ENCODE measurements around the genes LCN15 and TMEM141.

DNA sequence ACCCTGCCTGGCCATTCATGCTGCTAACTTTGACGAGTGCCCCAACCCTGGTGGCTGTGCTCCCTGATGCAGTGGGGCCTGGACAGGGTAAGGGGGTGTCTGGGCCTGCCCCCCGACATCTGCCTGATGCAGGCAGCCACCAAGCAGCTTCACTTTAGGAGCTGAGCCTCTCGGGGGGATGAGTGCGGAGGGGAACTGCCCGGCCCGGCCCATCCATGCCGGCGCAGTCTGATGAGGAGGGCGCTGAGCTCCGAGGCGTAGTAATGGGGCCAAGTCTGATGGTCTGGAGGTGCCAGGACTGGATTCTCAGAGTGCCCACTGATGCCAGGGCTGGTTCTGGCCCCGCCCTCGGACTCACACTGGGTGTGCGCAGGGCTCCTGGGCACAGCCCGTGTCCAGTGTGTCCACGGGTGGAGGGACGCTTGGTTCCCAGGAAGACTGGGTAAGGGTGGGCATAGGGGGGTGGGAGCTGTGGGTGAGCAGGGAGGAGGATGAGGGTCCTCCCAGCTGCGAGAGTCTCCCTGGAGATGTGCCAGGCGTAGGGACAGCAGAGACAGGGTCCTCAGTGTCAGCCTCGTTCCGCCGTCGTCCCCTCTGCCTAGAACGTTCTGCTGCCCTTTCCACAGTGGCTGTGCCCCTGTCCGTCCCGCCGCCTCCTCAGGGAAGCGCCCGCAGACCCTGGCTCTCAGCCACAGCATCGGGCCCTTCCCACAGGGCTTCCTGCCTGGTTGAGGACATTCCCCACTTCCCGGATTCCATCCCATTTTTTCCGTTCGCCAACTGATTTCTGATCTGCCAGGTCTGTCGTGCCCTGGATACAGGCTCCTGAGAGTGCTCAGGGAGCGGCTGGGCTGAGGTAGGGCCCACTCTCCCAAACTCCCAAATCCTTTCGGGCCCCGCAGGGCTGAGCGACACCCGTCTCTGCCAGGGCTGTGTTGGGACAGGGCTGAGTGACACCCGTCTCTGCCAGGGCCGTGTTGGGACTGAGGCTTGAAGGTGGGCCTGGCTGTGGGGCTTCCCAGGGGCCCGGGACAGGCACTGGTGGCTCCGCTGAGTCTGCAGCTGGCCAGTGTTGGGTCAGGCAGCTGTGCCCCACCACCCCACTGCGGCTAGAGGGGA is 16.2 kb downstream of the DNLZ start:
- PRO-cap, result no peak

DNA sequence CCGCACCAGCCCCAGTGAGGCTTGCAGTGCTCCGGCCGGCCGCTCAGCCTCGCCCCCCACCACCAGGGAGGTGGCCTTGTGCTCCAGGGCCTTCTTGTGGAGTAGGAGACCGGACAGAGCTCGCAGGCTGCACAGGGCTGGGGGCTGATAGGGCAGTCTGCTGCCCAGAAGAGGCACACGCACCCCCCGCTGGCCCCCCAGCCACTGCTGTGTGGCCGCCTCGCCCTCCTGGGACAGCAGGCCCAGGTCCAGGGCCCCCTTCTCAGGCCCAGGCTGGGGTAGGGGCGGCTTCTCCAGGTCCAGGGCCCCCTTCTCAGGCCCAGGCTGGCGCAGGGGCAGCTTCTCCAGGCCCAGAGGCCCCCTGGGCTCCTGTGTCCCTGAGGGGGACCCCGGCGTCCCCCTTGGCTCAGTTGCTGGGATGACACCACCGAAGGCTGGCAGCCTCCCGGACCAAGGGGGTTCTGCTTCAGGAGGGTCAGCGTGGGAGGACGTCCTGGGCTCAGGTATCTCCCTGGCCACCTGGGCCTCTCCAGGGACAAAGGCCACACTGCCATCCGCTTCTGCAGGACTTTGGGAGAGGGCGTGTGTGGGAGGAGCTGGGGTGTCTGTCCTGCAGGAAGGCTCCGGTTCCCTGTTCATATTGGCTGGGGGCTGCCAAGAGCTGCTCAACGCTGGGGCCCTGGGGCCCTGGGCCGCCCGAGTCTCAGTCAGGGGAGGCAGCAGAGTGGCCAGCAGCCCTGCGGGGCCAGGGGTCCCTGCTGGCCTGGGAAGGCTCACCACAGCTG is 4.5 kb upstream of the CARD9 start:
- PRO-cap, result no peak

DNA sequence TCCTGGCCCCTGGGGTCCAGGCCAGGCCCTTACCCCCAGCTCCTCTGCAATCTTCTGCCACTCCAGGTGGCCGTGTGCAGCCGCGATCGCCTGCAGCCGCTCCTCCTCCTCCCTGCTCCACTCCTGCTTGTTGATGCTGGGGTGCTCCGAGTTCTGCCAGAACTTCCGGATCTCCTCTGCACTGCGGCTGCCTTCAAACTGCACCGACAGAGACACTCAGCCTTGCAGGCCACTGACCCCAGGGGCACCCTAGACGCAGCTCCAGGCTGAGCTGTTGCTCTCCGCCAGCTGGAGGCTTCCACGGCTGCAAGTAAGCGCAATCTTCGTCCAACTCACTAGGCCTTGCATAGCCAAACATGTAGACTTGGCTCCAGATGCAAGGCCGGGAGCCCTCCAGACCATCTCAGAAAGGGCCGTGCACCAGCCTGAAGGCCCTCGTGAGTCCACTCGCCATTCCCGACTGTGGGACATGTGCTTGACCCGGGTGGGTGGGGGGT is 8.0 kb downstream of the SNAPC4 start:
- PRO-cap, result no peak

GRCh38 chr9:136393999-136395072 is 5.6 kb downstream of the SNAPC4 start:
- PRO-cap, result no peak

DNA sequence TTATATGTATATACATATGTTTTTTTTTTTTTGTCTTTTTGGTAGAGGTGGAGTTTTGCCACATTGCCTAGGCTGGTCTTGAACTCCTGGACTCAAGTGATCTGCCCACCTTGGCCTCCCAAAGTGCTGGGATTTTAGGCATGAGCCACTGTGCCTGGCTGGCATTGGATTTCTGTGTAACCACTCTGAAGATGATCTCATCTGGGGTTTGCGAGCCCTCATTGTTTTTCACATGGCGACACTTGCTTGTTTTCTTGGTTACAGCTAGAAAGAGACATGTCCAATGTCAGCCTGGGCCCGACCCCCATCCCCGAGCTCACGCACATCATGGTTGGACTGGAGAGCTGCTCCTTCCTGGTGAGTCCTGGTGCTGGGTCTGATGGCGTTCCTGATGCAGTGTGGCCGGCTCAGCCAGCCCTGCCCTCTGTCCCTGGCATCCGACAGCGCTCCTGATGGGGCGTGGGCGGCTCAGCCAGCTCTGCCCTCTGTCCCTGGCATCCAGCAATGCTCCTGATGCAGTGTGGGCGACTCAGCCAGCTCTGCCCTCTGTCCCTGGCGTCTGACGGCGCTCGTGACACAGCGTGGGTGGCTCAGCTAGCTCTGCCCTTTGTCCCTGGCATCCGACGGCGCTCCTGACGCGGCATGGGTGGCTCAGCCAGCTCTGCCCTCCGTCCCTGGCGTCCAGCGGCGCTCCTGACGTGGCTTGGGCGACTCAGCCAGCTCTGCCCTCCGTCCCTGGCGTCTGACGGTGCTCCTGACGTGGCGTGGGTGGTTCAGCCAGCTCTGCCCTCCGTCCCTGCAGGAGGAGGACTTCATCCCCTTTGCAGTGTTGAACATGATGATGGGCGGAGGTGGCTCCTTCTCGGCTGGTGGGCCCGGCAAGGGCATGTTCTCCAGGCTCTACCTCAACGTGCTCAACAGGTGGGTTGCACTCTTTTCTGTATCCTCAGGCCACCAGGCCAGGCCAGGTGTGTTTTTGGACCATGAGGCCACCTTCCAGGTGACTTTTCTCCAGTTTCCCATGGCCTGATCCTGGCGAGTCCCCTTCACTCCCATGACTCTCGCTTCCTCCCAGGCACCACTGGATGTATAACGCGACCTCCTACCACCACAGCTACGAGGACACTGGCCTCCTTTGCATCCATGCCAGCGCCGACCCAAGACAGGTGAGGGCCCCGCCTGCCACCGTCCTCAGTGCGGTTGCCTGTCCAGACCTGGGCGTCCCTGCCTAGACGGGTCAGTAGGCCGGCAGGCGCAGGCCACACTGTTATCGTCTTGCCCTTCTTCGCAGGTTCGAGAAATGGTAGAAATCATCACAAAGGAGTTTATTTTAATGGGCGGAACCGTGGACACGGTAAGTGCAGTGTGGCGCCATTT is 7.8 kb downstream of the PMPCA start:
- PRO-cap, result no peak

- PRO-cap, result no peak
Observed at GRCh38 chr9:136451108-136451663, 11.5 kb upstream of the INPP5E start.

GRCh38 chr9:136459666-136460159 is 20.1 kb upstream of the INPP5E start:
- PRO-cap, result no peak

DNA sequence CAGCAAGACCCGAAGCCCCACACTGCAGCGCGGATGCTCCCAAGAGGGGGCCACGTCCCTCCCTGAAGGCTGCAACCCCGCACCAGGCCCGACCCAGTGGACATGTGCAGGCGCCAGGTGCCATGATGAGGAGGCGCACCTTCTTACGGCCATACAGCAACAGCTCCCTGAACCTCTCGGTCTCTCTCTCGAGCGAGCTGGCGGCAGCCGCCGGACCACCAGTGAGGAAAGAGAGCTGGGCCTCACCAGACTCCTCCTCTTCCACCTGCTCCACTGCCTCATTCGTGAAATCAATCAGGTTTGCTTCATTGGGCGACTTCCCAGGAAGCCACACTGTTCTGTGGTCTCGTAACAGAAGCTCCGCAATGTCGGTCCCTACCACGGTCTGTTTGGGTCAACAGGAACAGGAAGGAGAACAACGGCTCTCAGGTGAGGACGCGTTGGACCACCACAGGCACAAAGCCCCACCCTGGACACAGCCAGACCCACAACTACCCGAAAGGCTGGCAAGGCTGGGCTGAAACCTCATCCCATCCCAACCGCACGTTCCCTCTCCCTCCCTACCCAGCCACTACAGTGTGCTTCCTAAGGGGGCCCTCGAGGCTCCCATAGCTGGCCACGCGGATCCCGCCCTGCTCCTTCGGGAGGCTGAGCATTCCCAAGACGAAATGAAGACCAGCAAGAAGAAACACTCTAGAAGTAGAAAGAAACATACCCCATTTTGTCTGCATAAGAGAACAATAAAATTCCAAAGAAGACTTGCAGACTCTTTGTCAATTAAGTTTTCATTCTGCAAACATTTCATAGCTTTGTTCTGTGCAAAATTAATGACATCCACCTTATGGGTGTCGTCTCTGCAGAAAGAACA is 19.9 kb downstream of the SEC16A start:
- PRO-cap, result no peak

GRCh38 chr9:136510935-136511494 is 28.2 kb upstream of the SEC16A start:
- PRO-cap, result no peak

DNA sequence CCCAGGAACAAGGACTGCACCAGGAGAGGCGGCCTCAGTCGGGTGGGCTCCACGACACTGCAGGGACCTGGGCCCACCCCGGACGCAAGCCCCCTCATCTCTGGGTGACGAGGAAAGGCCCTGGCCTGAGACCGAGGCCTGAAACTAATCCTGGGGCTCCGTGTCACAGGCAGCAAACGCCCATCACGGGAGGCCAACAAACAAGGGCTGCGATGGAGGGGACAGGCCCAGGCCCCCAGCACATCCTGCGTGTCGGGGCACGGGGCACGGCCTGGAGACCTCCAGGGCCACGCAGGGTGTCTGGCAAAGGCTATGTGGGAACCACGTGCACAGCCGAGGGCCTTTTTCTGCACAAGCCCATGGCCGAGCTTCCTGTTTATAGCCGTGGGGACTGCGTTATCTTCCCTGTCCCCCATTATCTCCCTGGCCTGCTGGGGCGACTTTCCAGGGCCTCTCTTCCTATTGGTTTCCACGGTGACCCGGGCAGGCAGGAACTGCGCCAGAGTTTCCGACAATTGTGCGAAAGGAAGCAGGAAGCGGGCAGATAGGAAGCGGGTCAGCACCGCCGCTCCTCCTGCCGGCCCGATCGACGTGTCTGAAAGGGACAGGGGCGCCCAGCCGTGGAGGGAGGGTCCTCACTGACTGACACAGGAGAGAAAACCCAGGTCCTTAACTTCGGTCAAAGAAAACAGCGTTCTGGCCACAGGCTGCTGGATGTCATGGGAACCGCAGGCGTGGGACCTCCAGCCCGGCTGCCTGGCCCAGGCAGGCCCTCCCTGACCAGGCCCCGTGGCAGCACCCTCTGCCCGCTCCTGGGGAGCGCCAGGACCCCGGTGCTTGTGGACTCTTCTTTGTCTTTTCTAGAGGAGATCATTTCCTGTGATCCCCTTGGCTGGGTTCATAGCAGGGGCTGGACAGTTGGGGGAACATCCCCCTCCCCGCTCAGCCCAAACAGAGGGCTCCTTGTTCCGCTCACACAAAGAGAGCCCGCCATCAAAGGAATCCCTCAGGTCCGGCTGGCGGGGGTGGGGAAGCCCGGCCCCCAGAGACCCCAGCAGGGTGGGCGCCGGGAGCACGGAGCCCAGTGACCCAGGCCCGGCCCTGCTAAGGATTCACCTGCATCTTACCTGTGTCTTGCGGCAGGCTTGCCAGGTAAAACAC is 29.1 kb upstream of the SEC16A start:
- PRO-cap, result no peak

- PRO-cap, result no peak
Observed at GRCh38 chr9:136530293-136531065, 15.4 kb downstream of the NOTCH1 start.

DNA sequence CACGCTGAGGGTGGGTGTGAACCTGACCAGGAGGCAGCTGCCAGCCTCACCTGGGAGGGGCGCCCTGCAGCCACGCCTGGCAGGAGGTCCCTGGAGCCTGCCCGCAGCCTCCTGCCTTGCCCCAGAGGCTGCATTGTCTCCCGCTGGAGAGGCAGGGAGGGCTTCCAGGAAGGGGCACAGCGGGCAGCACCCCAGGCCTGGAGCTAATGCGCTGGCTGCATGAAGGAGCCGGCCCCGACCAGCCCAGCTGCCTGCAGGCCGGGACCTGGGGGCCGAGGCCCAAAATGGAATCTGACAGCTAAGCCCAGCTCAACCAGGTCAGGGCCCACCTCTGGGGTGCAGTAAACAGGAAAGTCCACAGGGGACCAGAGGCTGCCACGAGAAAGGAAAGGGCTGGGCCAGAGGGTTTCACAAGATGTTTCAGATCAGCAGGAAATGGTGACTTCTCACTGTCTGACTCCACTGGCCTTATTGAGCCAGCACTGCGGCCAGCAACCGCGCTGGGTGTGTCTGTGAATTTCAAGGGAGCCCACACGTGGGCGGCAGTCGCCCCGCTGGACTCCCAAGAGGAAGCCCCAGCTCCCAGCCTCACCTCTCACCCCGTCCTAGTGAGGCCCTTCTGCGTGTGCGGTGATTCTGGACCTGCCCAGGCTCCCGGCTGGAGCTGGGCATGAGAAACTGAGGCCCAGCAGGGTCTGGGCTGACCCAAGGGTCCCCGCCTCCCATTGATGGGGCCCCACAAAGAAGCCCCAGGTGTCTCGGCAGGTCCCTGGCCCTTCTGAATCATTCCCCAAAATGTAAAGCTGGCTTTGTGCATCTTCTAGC is 18.7 kb upstream of the NOTCH1 start:
- PRO-cap, result no peak

DNA sequence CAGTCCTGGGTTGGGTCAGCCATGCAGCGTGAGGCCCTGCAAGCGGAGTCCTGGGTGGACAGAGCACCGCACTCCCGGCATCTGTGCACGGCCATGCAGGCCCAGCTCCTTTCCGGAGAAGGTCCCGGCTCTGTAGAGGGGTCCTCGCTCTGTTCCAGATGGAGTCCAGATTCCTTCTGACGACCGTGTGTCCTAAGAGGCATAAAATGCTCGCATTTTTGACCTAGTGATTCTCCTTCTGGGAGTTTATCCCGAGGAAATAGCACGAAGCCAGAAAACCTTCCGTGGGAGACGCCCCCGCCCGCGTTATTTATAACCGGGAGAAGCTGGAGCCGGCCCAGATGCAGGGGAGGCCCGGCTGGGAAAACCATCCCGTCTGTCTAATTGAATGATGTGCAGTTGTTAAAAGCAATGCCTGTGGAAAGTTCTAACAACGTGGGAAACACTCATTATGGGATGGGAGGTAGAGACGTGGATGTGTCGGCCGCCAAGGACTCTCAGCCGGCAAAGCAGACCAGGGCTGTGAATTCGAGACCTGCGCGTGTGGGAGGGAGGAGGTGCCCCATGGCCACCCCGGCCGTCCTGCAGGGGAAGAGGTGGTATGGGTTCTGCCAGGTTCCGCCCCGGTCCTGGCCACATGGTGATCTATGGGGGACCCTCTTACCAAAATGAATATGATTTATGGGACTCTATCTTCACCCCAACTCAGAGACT is 19.5 kb upstream of the NOTCH1 start:
- PRO-cap, result no peak

DNA sequence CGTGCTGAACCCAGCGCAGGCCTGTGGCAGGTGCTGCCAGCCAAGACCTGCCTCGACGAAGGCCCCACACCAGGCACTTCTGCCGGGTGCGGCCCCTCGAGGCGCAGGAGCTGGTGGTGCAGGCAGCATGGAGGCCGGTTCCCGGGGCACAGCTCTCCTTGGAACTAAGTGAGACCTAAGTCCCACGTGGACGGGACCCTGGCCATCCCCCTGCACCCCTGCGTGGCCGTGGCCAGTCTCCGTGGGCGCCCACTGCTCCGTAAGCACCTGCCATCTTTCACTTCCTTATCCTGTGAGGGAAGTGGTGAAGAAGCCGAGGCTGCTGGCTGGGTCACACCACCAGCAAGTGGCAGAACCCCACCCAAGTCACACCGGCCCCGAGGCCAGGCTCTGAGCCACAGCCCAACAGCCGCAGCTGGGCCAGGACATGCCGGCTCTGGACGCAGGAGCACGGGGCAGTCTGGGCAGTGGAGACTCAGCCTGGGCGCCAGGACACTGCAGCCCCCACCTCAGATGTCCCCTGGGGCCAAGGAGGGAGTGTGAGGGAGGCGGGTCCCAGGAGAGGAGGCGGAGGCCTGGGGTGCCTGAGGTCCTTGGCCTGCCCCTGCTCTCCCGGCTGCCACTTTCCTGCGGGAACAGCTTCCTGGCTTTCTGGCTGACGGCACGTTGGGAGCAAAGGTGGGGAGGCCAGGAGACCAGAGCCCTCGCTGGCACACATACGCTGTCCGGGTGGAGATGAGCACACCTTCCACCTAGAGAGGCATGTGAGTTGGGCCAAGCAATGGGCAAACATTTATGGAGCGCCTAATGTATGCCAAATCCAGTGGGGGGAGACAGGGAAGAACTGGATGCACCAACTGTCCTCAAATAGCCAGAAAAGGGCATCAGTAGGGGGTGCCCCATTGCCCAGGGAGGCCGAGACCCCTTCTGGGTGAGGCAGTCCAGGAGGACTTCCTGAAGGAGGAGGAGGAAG is 44.0 kb upstream of the EGFL7 start:
- PRO-cap, result no peak

- PRO-cap, result no peak
Observed at GRCh38 chr9:136719925-136720515, 7.6 kb downstream of the DIPK1B start.

GRCh38 chr9:136728457-136729091 is 14.2 kb downstream of the LCN10 start:
- PRO-cap, result no peak

DNA sequence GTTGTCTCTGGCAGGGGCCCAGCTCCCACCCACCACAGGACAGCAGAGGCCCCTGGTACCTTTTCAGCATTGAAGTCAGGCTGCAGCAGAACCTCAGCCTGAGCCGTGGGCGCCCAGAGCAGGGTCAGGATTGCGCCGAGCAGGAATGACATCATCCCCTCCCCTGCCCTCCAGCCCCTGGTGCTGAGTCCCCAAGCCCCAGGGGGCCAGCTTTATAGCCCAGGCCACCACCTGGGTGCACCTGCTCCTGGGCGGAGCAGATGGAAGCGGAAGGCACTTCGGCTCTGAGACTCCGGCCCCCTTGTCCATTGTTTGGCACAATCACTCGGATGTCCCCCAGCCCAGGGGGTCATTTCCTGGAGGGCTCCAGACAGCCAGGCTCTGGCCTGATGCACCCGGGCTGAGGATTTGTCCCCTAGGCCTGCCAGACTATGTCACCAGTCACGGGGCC is at the start of gene LCN15:
TSS of gene LCN15 (minus strand) at position 185 of the 451 bp plus-strand sequence.
- PRO-cap, result no peak

- PRO-cap, result no peak
Observed at GRCh38 chr9:136789115-136789830, 1.9 kb upstream of the TMEM141 start.

DNA sequence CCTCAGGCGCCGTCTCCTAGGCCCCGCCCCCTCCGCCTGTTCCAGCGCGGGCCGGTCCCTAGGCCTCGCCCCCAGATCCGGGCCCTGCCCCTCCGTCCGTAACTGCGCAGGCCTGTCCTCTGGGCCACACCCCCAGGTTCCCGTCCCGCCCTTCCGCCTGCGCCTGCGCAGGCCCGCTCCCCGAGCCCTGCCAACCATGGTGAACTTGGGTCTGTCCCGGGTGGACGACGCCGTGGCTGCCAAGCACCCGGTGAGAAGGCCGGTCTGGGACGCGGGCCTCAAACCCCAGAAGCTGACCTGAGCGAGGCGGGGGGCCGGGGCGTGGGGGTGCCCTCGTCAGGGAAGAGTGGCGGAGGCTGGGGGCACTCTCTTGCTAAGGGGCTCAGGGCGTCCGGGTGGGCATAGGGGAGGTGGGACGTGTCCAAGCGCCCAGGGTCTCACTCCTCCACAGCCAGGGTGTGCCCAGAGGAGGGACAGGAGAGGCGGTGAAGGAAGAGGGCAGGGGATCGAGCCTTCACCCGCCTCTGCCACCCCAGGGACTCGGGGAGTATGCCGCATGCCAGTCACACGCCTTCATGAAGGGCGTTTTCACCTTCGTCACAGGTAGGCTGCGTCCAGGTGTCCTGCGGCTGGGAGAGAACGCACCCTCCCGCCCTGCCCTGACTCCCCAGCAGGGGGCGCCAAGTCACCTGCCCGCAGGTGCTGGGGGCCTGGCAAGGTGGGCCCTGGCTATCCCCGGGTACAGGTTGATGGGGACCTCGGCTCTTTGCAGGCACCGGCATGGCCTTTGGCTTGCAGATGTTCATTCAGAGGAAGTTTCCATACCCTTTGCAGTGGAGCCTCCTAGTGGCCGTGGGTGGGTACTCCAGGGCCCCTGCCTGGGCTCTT is at the start of gene TMEM141:
TSS of gene TMEM141 (plus strand) at position 170 of the 888 bp plus-strand sequence.
- PRO-cap, result no peak

- PRO-cap, result no peak
Observed at GRCh38 chr9:136801909-136802863, 5.6 kb upstream of the RABL6 start.